GM19240 (cell line): ENCODE measurements around a stretch of chr4.

DNA sequence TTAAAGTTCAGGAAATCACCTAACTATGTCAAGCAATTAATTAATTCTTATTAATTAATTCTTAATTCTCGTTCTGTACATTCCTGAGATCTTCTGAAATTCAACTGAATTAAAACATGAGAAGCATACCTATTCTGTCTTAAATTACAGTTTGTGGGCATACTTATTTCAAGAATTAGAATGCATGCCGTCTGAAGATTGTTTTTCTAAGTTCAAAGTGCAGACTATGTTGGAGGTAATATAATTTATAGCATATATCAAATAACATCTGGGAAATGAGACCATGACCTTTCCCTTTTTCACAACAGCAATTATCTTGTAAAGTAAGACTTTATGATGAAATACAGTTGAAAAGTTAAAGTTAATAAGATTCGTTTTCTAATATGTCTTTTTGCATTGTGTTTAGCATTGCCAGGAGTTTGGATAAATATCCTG is 291 bp upstream of the FABP2 start:
- RRBS, result no CpG with 5 or more reads among the region's 3 CpGs

DNA sequence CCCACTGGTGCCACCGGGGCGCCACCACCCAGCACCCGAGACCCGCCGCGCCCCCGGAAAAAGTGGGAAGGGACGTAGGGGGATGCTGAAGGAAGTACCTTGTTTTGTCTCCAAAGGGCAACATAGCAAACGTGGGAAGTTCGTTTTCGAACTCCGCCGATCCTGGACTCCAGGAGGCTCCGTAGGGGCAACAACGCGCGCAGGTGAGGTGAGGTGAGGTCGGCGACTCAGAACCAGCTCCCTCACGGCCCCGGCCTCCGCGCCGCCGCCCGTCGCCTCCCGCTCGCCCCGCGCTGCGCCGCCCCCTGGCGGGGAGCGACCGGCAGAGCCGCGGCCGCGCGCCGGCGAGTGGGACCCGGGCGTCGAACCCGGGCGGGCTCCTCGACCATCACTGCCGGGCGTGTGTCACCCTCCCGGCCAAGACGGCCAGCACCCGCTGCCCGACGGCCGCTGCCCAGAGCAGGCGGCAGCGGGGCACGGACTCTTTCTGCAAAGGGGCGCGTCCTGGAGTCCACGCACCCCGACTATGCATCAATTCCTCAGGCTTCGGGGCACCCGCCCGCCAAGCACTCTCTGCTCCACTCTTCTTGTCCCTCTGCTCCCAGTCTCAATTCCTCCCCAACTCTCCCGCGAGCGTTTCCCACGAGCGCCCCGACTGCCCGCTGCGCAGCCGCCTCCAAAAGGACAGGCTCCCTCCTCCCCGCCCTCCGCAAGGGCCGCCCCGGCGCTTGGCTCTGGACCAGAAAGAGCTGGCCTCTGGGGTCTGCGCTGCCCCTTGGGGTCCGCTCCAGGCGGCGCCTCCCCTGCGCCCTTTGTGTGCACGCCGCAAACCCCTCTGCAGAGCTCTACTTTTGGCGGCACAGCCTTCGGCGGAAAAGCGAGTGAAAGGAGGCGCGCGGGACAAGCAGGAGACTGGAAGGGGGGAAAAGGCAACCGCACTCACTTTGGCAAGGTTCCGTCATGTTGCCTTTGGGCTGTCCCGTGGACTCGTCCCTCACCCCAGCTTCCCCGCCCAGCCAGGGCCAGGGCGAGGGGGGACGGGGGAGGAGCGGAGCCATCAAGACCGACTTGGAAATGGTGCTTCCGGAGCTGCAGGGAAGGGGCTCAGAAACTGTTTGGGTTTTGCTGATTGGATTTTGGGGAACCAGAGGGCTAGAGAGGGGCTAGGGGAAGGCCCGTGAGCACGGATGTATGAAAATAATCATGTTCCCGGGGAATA is 1.1 kb downstream of the PDE5A start:
- RRBS, result 5% methylated on average over 23 of the region's 108 CpGs

GRCh38 chr4:120755614-120756097 is 166.9 kb downstream of the PRDM5 start:
- RRBS, result no CpG with 5 or more reads among the region's 4 CpGs

GRCh38 chr4:120921890-120922497 is 532 bp downstream of the PRDM5 start:
- RRBS, result 3% methylated on average over 17 of the region's 63 CpGs

DNA sequence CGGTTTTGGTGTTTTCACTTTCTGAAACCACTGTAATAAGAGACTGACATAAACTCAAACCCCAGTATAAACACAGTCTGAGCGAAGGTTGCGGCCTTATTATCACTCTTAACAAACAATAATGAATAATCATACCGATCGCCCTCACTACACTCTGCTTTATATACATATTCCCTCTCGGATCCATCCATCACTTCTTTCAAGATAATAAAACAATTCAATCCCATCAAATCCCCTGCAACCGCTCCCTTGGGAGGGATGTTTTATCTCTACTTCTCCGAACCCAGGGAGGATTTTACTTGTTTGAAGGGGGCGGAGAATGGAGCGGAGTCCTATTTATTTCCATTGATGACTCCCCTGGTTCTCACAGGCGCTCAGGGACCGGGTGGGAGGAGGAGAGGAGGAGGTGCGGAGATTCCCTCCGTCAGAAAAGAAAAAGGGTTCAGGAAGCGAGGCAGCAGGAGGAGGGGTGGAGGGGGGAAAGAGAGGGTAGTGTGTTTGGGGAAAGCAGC is 2.2 kb downstream of the NDNF start:
- RRBS, result no CpG with 5 or more reads among the region's 15 CpGs

- RRBS, result no CpG with 5 or more reads among the region's 9 CpGs
Observed at GRCh38 chr4:121077392-121078093, 5.2 kb upstream of the NDNF start.

- RRBS, result no CpG with 5 or more reads among the region's 21 CpGs
Observed at GRCh38 chr4:121711407-121712200, 14.8 kb upstream of the ANXA5 start.

GRCh38 chr4:121819094-121820062 is 4.3 kb downstream of the CCNA2 start:
- RRBS, result no CpG with 5 or more reads among the region's 4 CpGs

DNA sequence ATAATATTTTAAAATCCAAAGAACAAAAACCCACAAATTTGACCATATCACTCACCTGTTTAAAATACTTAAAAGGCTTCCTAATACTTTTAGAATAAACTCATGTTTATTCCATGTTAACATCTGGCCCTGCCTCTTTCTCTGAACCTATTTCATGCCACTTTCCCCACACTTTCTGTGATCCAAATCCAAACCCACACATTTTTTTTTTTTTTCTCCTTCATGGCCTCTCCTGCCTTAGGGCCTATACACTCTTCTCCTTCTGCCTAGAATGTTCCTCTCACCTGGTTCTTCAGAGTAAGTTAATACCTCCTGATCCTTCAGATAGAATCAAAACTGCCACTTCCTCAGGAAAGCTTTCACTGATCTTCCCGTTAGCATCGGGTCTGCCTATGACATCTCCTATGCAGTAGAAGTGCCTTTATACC is 84.1 kb upstream of the TRPC3 start:
- RRBS, result no CpG with 5 or more reads among the region's 2 CpGs

DNA sequence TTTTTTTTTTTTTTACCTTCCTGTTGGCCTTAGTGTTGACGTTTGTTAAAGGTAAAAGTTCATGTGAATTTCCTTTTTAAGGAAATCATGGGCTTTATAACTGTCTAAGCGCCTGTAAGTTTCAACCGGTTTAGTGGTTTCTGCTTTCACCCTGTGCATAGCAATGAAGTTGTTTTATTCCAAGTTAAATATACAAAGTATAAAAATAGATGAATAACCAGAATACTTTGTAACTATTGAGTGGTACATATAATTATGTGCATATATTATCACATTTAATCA is 976 bp downstream of the BLTP1 start:
- RRBS, result no CpG with 5 or more reads among the region's 3 CpGs

- RRBS, result no CpG with 5 or more reads among the region's 3 CpGs
Observed at GRCh38 chr4:122187772-122188335, 35.7 kb downstream of the BLTP1 start.

GRCh38 chr4:122349406-122350028 is 29.3 kb upstream of the ADAD1 start:
- RRBS, result no CpG with 5 or more reads among the region's 5 CpGs

- RRBS, result no CpG with 5 or more reads among the region's 5 CpGs
Observed at GRCh38 chr4:122560096-122560437, 60.8 kb downstream of the IL21 start.

DNA sequence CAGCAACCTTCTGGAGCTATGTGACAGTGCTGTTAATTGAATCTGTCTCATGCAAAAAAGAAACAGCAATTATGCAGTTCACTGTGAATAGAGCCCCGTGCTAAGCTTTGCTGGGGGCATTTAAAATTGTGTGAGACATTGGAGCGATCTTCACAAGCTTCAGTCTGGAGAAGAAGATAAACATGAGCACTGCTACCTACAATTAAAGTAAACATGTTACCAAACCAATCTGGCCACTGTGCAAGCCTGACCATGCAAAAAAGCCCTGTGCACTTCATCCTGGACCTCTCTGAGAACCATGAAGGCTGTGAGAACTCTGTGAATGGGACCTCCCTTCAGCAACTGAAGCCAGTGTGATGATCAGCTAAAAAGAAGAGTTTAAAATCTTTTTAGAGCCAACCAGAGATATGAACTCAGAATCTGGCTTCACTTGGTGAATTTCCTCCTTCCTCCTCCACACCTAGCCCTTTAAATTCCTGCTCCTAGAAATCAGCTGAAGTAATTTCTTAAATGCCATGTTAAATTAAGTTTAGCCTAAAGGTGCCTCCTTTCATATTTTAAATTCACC is 42.8 kb upstream of the FGF2 start:
- RRBS, result no CpG with 5 or more reads among the region's 2 CpGs

- RRBS, result no CpG with 5 or more reads among the region's 5 CpGs
Observed at GRCh38 chr4:123338538-123338962, 58.0 kb upstream of the SPRY1 start.

- RRBS, result 1% methylated on average over 21 of the region's 65 CpGs
Observed at GRCh38 chr4:123397534-123398220, 1.1 kb downstream of the SPRY1 start.

GRCh38 chr4:123398221-123398662 is 1.6 kb downstream of the SPRY1 start:
- RRBS, result 3% methylated on average over 29 of the region's 66 CpGs

DNA sequence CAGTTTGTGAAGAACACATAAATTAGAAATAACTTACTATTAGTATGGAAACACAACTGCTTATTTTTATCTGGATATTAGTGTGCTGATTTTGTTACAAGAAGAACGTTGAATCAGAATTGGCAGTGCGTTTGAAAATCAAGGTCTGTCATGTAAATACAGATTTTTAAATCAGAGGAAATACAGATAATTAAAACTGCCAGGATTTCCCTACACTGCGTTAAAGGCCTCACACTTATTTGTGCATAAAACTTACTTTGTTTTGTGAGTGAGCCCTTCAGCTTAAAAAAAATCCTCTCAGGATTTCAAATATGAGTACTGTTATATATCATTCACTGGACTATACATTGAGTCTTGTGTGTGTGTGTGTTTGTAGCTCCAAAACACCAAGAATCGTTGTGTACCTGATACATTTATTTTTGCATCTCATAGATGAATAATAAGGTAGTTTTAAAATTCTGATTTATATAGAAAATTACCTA is 4.0 kb downstream of the SPRY1 start:
- RRBS, result no CpG with 5 or more reads among the region's 4 CpGs

DNA sequence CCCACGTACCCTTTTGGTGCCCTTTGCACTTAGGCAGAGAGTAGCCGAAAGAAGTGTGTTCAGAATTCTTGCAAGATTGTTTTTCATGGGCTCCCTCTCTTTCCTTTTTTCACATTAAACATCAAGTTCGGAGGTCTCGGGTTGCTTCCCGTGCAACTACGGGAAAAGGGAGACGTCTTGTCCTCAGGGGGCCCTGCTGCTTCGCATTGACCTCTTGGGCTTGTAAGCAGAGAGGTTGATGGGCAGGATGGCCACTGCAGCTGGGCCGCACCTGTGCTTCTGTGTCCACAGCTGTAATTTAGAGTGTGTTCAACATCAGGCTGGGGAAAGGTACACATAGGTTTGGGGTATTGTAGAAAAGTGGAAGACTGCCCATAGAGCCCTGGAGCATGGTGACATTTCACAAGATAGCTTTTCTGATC is 109.7 kb downstream of the SPRY1 start:
- RRBS, result no CpG with 5 or more reads among the region's 9 CpGs

GRCh38 chr4:123621288-123621904 is 224.8 kb downstream of the SPRY1 start:
- RRBS, result no CpG with 5 or more reads among the region's 4 CpGs